Metastatic Lung Carcinoma in the Adrenal Gland (tissue), 1 donor: Measurements from ENCODE around the genes MRPL42 and FGD6.

DNA sequence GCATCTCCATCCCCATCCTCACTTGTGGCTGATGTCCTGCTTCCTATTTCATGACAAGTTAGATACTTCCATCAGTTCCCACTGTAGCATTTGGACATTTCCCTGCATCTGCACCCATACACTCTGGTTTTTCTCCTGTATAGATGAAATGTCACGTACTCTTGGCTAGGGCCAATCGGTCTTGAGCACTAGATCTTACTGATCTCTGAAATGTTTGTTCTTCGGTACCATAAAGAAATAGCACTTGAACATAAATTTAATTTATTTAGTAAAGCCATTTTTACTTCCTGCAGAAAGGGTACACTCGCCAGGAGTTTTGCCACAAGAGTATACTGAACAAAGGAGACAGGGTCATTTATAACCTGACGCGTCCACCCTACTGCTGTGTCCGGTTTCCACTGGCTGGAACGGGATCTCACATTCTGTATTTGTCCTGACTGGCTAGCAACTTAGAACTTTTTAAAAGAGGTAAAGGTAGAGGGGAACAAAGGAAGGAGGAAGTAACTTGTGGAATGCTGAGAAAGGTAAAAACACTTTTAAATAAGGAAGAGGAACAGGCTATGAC is 29.4 kb downstream of the UBE2N start:
- PRO-cap, result no peak

- PRO-cap, result no peak
Measured at GRCh38 chr12:93442871-93443306, 1.1 kb upstream of the UBE2N start.

DNA sequence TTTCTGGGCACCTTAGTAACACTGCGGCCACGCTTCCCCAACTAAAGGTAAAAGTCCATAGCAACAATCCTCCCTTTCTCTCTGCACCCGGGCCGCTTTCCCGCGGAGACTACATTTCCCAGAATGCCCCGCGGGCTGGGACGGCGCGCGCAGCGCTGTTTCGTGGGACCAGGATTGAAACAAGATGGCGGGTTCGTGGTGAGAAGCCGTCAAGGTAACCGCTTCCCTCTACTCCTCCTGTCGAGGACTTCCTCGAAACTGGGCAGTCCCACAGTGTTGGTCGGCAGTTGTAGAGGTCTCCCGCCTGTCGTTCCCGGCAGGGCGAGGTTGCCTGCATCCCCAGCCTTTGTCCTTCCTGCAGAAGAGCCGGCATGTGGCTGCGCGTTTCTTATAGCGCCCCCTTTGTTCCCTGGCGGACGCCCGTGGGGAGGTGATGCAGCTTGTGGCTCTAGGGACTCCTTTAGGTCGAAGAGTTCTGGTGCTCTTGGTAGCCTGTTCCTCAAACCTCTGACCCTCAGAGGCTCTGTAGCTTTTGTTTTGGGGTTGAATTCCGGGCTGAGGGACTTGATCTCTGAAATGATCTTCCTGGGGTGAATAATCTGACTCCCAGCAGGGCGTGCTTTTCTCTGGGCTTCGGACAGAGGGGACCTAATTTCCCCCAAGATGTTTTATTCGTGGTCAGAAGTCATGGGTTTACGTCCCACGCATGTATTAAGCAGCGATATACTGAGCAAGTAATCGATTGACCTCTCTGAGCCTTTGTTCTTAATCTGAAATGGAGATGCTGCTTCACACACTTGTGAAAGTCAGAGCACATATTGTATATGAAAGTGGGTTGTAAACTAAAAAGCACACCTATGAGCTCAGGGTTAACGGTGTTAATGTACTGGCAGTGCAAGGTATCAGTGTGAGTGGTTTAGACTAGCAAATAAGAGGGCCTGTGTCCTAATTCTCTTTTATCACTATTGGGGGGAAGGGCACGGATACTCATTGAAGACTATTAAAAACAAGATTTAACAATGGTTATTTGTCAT is at the start of gene MRPL42:
MRPL42 (plus strand) TSS at position 174 of the 1,034 bp plus-strand sequence.
- PRO-cap, result unidirectional peak, plus-strand start at position 177 of the sequence

DNA sequence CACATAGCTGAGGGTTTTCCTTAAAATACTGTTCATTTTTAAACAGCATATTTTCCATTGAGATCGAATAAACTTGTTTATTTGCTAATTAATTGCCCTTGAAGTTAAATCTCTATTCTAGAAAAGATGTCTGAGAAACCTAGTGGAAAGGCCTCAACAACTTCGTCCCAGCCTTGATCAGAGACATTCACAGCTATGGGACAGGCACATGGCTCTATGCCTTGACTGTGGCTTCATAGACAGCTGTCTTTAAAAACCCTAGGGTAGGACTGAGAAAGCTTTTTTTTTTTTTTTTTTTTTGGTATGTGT is 20.1 kb downstream of the SOCS2 start:
- PRO-cap, result no peak

DNA sequence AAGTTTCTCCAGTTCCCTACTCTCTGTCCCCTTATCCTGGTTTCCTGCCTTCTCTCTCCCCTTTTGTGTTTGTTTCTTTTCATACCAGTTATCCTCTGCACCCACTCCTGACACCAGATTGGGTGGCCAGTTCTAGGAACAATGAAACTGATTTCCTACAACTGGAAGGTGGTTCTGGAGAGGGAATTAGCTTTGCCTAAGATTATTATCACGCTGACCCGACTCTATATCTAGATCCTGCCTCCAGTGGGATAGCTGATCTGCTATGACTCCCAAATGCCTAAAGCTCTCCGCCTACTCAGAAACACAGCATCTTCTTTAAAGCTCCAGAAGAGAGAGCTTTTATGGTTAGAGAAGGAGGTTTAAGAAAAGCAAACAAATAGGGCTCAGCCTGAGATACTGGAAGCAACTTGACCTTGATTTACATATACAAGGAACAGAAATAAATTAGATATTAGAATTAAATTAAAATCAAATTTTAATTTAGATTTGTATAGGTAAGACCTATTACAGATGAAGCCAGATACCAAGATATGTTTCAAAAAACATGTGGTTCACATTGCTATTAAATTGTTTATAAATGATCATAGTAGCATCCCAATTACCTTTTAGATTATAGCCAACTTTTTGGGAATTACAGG is 20.7 kb downstream of the SOCS2 start:
- PRO-cap, result no peak

- PRO-cap, result no peak
Measured at GRCh38 chr12:93692677-93693435, 15.7 kb downstream of the CRADD start.

DNA sequence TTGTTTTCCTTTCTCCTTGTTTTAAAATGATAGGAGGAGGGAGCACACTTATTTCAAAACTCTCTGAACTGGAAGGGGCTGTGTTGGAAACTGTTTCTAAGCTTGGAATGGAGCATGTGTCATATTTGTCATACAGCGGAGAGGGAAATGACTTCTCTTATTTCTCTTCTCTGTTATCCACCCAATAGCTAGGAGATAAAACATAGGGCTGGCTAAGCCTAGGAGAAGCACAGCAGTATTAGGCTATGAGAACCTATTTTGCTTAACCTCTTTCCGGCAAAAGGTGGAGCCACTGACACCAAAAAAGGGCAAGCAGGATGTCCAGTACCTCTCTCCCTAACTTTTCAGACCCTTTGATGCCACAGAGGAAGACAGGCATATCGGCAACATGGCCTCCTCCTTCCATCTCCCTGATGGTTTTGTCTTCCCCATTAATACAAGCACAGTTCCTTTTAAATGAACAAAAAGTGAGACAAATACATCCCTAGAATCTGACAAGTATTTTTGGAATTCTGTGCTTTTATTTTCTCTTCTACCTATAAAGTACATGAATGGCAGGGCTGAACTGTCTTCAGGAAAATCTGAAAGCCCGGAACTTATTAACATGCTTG is 148.4 kb downstream of the CRADD start:
- PRO-cap, result no peak

GRCh38 chr12:93849887-93850385 is 172.8 kb downstream of the CRADD start:
- PRO-cap, result no peak

DNA sequence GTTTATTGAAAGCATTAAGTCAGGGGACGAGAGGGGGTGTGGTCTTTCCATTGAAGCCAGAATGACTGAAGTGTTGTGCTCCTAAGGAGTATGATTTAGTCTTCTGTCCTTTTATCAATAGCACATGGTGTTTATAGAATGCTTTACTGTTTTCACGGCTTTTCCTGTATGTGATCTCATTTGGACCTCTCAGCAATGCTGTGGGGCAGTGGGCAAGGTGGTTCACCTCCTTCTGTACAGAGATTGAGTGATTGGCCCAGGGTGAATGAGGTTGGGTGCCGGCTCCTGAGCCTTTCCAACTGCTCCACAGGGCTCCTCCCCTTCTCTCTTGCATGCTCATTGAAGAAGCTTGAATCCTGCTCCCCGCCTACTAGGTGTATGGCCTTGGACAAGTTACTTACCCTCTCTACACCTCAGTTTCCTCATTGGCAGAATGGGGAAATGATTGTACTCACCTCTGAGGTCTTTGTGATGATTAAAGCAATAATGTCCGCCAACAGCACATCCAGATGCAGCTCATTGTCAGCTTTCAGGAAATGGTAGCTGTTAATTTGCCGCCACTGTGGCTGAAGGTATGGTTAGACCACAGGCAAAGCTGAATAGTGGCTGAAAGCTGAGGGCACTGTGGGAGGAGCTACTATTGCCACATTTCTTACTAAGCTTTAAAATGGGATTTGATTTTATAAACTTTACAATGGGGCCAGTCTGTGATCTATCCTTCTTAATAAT is 174.0 kb downstream of the CRADD start:
- PRO-cap, result no peak

GRCh38 chr12:94322663-94323036 is 137.0 kb downstream of the CEP83 start:
- PRO-cap, result unidirectional peak, plus-strand start at chr12:94322955

- PRO-cap, result no peak
Measured at GRCh38 chr12:94561827-94562491, 88.4 kb downstream of the TMCC3 start.

GRCh38 chr12:94631541-94631740 is 18.9 kb downstream of the TMCC3 start:
- PRO-cap, result no peak

GRCh38 chr12:94769126-94769527 is 118.8 kb upstream of the TMCC3 start:
- PRO-cap, result no peak

GRCh38 chr12:95131999-95132433 is 58.6 kb upstream of the NR2C1 start:
- PRO-cap, result no peak

- PRO-cap, result bidirectional peak, plus-strand start at chr12:95204747, minus-strand start at chr12:95204558
Measured at GRCh38 chr12:95204089-95204967, 12.9 kb downstream of the FGD6 start.

- PRO-cap, result unidirectional peak, plus-strand start at chr12:95216725; unidirectional peak, plus-strand start at chr12:95216794
Measured at GRCh38 chr12:95216553-95216876, 752 bp downstream of the FGD6 start.

DNA sequence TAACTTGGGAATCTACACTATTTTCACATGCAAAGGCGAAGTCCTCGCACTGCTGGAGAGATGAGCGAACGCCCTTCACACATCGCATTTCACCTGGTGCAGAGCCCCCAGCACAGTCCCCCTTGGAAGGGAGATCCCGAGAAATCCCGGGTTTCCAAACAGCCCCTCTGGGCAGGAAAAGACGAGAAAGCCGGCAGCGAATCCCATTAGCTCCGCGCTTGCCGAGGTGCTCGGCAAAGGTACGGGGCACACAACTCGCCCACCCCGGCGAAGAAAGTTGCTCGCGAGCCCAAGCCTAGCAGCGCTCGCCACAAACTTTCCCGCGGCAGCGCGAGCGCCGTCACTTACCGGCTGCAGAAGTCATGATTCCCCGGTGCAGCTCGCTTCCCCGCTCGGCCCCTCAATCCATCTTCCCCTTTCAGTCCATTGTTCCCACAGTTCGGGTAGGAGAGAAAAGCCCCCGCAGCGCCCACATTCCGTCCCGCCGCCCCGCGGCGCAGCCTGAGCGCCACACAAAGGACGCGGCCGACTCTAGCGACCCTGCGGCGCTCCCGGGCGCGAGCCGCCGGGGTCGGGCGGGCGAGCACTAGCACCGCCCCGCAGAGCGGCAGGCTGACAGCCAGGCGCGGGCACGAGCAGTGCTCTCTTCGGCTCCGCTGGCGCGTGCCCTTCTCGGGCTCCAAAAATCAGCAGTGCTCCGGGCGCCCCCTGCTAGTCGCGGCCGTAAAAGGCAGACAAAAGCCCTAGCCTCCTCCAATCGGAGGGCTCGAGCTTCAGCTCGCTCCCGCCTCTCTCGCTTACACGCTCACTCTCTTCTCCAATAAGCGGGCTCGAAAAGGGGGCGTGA is at the start of gene FGD6:
FGD6 (minus strand) TSS at position 591 of the 847 bp plus-strand sequence.
- PRO-cap, result bidirectional peak, plus-strand start at position 49 of the sequence, minus-strand start at position 95 of the sequence; unidirectional peak, minus-strand start at position 319 of the sequence; bidirectional peak, plus-strand start outside the sequence, minus-strand start at position 681 of the sequence

DNA sequence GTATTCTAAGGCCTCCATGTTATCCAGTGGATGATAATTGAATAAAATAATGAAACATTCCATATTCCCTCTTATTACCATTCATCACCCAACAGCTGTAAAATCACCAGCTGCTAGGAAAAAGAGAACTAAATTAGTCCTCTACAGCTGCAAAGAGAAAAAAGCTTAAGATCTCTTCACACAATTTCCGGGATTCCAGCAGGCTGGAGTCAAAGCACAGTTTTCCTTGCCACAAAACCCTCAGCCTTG is 57.5 kb downstream of the NTN4 start:
- PRO-cap, result no peak

DNA sequence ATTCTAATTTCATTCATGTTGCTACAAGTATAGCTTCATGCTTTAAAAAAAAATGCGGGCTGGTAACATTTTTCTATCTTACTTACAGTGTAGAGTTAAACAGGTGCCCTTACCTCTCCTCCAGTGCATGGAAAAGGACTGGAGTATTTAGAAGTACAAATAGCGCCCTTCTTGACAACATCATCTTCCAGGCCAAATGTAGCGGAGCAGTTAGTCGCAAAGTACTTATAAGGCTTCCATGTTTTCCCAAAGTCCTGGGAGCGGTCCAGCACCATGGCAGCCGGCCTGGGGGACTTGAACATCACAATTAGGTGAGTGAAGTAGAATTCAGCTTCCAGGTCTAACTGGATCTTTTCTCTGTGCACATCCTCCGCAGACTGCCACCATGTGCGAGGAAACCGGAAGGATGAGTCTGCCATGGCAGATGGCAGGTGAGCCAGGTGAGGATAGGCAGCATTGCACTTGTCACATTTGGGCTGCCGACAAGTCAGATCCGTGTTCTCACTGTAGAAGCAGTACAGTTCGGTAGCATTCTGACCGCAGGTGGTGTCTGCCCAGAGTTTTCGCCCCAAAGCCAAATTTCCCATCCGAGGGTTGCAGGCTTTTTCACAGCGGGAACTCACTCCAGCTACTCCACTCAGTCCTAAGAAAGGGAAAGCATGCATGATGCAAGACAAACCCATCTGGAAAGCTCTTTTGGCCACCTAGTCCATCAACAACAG is 3.6 kb downstream of the NTN4 start:
- PRO-cap, result no peak

- PRO-cap, result unidirectional peak, plus-strand start at chr12:95789590; unidirectional peak, plus-strand start at chr12:95789678; bidirectional peak, plus-strand start at chr12:95789736, minus-strand start at chr12:95789711
Measured at GRCh38 chr12:95789036-95789968, 1.3 kb downstream of the NTN4 start.